Peripheral blood mononuclear cell (primary cell): ENCODE data around the genes PAQR7, PAFAH2 and FAM110D.

GRCh38 chr1:24727484-24728084, 17.7 kb upstream of the CLIC4 start:
- PRO-cap, 8 experiments, result peak in 3 of 8 experiments; most common minus-strand start chr1:24727586 (in 3)

- PRO-cap, 8 experiments, result peak in 2 of 8 experiments; most common minus-strand start chr1:24905757 (in 1)
Measured at GRCh38 chr1:24905429-24905900, 24.6 kb downstream of the RUNX3 start.

DNA sequence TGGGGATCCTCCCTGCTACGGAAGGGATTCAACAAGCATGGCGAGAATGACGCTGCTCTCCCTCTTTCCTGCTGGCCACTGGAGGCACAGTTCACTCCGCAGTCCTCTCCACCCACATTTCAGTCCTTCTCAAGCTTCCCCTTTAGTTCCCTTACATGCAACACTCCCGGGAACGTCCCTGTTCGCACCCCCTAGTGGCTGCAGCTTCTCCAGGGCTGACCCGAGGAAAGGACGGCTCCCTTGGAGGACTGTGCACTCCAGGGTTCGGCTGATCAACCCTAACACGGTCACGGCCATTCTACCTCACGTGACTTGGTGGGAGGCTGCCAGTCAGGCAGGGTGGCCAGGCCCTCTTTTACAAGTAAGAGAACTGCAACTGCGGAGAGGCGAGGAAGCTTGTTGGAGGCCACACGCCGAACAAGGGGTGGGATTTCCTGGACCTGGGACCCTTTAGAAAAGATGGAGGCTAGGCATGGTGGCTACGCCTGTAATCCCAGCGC, 20.5 kb downstream of the RUNX3 start:
- PRO-cap, 8 experiments, result peak in 1 of 8 experiments; most common plus-strand start position 378 of the sequence (in 1); most common minus-strand start position 123 of the sequence (in 1)

DNA sequence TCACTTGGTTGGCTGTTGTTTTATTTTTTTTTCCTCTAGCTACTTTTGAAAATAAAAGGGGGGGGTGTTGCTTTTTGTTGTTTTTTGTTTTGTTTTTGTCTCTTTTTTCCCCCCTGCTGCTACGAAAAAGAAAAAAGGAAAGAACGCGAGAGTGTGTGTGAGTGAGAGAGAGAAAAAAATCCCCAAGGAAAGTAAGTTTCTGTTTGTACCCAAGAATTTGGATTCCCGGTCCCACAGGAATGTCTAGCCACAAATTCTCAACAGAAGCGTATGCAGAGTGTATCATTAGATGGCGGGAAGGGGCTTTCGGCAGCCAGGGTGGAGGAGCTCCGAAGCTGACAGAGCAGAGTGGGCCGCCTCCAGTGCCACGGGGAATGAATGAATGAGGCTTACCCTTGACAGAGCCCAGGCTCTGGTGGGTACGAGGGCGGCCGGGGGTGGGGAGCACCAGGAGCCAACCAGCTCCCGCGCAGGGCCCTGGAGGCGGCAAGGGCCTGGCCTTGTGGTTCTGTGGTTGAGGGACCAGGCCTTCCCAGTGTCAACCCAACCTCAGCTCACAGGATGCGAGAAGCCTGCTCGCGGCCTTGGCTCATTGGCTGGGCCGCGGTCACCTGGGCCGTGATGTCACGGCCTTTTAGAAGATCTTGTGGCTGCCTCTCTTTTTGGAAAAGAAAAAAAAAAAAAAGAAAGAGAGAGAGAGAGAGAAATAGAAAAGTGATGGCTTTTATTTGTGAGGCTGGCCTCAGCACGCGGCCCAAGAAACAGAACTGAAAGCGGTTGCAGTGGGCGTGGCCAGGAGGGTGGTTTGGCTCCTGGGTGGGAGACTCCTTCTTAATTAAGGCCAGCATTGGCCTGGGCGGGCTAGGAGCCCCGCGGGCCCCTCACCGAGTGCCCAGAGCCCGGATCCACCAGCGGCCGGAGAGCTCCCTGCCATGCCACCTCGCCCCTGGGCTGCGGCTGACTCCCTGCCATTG, 34.8 kb upstream of the RUNX3 start:
- PRO-cap, 8 experiments, result peak in 8 of 8 experiments; most common plus-strand start position 690 of the sequence (in 1); most common minus-strand start position 376 of the sequence (in 7)

DNA sequence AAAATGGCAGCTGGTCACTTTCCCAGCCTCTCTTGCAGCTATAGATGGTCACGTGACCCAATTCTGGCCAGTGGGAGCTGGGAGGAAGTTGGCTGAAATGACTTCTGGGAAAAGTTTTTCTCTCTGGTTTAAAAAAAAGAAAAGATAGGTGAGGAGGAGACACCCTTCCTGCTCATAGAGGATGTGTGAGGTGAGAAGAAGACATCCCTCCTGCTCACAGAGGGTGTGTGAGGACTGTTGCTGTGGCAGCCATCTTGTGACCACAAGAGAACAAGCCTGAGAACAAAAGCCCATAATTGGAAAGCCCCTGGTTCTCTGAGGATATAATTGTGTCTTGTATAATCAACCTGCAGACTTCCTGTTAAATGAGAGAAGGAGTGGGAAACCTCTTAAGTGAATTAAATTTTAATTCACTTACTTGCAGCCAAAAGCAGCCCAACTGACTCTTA, 122.7 kb downstream of the SYF2 start:
- PRO-cap, 8 experiments, result peak in 1 of 8 experiments; most common plus-strand start position 175 of the sequence (in 1)

DNA sequence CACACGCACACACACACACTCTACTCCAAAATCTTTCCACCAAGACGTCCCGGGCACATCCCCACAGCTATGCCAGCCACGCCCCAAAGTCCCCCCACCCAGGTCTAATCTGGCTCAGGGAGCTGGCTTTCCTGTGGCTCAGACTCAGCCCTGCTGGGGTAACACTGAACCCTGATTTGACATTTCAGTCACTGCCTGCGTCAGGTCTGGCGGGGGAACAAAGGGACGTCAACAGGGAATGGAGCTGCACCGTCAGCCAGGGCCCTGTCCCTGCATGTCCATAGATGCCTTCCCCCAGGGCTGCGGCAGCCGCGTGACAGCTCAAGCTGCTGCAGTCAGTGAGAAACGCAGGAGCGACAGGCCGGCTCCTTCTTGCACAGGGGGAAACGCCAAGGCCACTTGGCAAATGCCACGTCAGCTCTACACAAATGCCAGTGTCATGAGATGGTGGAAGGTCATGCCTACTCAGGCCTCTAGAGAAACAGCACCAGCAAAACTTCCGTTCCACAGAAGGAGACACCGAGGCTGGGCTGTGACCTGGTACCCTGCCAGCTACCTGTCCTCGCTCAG, 37.8 kb downstream of the SYF2 start:
- PRO-cap, 8 experiments, result no peak in any of the 8 experiments

DNA sequence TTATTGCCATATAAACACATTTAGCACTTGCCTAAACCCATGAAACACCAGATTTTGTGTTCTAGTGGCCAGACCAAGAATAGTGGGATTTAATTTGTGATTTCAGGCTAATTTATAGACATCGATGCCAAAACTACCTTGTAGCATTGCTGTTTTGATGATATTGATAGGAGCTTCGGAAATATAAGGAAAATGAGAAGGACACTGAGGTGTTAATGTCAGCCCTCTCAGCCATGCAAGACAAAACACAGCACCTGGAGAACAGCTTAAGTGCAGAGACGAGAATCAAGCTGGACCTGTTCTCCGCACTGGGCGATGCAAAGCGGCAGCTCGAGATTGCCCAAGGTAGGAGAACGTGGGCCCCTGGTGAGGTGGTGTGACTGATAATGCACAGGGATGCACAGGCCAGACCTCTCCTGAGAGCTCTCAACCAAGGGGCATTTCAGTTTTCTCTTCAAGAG, 52.1 kb upstream of the LDLRAP1 start:
- PRO-cap, 8 experiments, result no peak in any of the 8 experiments

DNA sequence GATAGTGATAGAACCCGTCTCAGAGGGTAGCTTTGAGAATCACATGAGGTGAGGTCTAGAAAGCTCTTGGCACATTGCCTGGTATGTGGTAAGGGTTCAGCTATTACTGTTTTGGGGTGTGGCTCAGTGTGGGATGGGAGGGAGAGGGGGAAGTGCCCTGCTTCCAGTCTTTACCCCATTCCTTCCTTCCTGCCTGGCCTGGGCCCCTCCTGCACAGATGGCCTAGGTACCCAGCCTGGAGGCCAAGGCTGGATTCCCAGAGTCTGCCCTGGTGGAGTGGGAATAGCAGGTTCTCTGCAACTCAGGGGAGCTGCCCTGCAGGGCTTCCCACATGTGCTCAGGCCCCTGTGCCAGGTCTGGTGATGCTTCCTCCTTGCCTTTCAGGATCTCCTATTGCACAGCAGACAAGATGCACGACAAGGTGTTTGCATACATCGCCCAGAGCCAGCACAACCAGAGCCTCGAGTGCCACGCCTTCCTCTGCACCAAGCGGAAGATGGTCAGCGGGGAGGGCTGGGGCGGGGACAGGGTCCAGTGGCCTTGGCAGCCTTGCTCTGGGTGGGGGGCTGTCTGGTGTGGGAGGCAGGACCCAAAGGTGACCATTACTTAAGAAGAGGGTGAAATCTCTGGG, 13.5 kb downstream of the LDLRAP1 start:
- PRO-cap, 8 experiments, result no peak in any of the 8 experiments

DNA sequence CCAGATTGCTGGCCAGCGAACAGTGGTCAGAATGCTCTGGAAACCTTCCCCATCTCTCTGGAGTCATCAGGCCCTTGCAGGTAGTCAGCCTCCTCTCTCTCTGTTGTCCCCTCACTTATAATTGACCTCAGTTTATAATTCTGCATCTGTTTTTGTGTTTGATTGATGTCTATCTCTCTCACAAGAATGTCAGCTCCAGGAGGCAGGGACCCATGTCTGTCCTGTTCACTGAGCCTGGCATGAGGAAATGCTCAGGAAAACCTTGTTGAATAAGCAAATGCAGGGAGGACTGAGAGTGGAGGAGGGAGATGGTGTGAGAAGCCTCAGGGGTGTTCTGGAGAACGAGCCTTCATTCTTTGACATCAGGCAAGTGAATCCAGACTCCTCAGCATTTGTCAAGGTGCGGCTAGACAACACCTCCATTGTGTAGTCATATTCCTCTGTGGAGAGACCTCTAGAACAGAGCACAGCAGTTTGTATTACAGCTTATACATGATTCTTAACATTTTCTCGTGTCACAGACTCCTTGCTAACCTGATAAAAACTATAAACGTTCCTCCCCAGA, 45.5 kb downstream of the MAN1C1 start:
- PRO-cap, 8 experiments, result no peak in any of the 8 experiments

- PRO-cap, 8 experiments, result no peak in any of the 8 experiments
Measured at GRCh38 chr1:25693878-25694363, 77.3 kb downstream of the MAN1C1 start.

DNA sequence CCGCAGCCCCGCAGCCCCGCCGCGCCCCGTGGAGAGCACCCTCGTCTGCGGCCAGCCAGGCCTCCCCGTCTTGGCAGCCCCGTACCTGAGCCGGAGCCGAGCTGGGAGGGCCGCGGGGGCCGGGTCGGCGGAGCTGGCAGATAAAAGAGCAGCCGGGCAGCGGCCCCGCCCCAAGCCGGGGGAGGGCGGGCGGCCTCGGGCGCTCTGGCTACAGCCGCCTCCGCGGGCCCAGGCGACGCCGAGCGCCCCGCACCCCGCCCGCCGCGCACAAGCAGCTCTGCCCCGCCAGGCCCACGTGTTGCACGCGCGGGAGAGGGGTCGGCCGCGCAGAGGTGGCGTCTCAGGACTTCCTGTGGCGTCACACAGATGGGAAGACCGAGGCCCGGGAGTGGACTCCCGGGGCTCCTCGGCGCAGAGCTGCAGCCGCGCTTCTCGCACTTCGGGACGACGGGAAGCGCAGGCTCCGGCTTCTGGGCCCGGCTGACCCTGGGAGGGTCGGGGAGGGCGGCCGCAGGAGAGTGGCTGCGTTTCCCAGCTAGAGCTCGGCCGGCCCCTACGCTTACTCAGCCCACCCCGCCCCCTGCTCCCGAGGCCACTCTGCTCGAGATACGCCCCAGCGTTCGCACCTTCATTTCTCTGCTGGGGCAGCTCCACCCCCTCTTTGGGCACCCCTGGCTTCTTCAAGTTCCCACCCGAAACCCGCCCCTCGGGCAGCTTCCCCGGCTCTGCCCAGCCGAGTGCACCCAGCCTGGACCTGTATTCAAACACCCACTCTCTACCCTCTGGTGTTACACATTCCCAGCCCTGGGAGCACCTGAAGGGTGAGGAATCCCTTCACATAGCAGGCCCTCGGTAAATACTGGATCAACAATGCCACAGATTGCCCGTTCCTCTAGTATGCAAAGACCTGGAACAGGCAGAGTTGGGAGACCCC, at the start of gene PAQR7:
PAQR7 (minus strand) TSS at position 306 of the 934 bp plus-strand sequence.
- PRO-cap, 8 experiments, result peak in 8 of 8 experiments; most common plus-strand start position 365 of the sequence (in 8); most common minus-strand start position 269 of the sequence (in 3)

DNA sequence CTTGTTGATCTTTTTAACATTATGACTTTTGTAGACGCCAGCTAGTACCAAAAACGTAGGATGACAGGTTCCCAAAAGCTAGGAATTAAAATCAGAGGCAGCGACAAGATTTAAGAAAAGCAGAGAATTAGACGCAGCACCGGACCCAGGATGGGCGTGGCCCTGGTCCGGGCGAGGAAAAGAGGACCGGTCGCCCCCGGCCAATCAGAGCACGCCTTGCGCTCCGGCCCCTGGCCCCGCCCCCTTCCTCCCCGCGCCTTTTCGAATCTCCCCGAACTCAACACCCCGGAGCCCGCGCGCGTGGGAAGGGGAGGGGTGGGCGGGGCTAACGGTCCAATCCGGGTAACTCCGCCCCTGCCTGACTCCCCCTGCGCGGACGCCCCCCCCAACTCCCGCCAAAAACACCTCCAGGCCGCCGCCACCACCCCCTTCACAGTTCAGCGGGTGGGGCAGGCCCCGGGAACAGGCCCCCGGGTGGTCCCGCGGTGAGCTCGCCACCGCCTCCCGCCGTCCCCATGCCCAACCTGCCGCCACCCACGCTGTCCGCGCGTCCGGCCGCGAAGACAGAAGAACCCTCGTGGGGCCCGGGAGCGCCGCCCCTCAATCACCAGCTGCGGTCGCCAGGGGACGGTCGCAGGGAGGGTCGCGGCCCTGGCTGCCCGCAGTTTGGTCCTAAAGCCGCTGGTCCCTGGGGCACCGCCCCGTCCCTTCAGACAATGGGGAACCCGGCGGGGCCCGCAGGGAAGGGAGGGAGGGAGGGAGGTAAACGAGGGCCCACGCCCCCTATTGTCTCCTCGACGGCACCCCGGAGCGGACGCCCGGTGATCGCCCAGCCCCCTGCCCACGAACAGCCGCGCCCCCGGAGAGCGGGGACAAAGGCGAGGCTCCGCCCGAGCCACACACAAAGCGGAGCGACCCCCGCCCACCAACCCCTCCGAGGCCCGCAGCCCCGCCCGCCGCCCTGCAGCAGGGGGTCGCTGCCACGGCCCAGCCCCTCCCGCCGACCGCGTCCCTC, 584 bp downstream of the STMN1 start:
- PRO-cap, 8 experiments, result peak in 5 of 8 experiments; most common plus-strand start position 433 of the sequence (in 3); most common minus-strand start position 152 of the sequence (in 5)

- PRO-cap, 8 experiments, result no peak in any of the 8 experiments
Measured at GRCh38 chr1:25927615-25928088, 21.4 kb upstream of the STMN1 start.

GRCh38 chr1:25961706-25962078, 36.2 kb downstream of the PAFAH2 start:
- PRO-cap, 8 experiments, result no peak in any of the 8 experiments

DNA sequence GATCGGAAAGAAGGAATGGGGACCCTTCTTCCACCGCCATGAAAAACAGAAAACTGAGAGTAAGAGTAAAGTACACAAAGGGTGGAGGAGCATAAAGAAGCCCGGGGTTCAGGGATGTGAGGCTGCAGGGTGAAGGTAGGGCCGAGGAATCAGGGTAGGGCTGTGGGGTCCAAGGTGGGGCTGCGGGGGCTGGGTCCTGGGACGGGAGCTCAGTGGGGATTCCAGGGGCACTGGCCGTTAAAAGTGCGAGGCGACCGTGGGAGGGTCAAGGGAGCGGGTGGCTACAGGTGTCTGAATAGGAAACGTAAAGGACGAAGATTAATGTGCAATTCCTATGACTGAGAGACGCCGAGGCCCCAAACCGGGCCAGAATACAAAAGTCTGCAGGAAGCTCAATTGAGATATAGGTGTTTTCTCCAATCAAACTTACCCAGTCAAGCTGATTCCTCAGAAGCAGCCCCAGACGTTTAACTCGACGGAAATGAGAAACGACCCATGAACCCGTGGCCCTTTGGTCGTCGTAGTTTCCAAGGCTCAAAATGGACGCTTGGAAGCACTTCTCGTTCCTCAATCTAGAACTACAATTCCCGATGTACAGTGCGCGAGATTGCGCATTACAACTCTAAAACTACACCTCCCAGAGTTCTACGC, at the start of gene PAFAH2:
PAFAH2 (minus strand) TSS at position 469 of the 651 bp plus-strand sequence.
- PRO-cap, 8 experiments, result peak in 8 of 8 experiments; most common plus-strand start position 144 of the sequence (in 1); most common minus-strand start position 373 of the sequence (in 4)

DNA sequence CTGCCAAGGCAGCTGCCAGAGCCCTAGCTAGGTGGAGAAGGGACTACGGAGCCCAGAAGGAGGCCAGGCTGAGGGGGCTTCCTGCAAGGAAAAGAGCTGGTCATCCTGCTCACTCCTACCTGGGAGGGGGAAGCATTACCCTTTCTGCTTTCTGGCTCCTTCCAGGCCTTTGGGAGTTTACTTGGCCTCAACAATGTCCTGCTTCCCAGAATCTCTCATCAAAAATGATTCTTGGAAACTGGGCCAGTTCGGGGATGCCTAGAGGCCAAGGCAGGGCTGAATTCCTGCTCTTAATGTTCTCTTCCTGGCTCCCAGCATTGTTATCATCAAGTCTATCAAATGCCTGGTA, 7.5 kb upstream of the PAFAH2 start:
- PRO-cap, 8 experiments, result no peak in any of the 8 experiments

- PRO-cap, 8 experiments, result no peak in any of the 8 experiments
Measured at GRCh38 chr1:26022943-26023435, 1.4 kb downstream of the EXTL1 start.

- PRO-cap, 8 experiments, result no peak in any of the 8 experiments
Measured at GRCh38 chr1:26075336-26076402, 8.2 kb upstream of the TRIM63 start.

- PRO-cap, 8 experiments, result no peak in any of the 8 experiments
Measured at GRCh38 chr1:26083070-26083774, 15.8 kb upstream of the TRIM63 start.

DNA sequence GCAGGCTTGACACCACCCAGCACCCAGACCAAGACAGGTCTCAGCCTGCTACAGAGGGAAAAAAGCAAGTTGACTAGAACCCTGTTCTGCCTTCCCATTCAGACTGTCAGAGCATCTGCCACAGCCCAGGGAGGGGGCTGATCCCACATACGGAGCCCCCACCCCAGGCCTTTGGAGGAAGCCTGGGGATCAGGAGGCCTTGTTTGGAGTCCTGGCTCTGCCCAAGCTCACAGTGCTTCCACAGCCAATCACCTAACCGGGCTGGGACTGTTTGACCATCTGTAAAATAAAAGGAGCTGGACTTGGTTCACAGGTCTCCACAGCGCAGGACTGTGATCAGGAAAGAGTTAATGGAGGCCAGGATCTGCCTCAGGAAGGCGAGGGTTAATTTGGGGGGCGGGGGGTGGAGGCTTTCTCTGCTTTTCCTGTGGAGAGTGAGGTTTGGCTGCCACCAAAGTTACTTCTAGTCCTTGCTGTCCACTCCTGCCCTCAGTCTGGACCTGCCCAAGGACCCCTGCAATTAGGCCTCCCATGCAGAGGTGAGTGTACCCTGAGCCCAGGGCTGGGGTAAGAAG, at the start of gene FAM110D:
FAM110D (plus strand) TSS at position 492 of the 575 bp plus-strand sequence.
- PRO-cap, 8 experiments, result no peak in any of the 8 experiments